AG08470 (cell line): ENCODE measurements around a stretch of chr3.

DNA sequence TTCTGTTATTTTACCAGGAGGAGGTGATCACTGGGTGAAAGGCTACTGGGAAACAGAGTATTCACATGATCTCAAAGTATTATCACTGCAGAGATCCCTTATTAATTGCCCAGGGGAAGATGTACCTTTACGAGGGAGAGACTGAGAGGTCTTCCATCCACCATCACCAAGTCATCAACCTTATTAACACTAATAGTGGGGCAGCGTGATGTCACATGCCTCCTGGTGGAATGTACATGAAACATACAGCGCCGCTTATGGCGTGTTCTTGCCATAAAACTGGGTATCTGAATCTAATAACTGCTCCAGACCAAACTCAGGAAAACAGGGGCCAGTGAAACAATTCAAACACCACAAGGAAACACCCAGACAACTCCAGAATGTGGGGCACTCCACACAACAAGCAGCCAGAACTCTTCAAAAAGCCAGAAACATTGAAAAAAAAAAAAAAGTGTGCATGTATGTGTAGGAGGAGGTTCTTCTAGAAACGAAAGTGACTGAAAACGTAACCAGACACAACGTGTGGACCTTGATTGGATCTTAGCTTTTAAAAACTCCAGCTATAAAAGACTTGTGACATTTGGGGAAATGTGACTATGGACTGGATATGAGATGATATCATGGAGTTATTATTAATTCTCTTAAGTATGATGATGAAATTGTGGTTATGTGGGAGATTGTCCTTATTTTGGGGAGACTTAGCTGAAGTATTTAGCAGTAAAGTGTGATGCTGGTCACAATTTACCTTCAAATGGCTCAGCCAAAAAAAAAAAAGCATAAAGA lies 4.5 kb downstream of the STIMATE start:
- RRBS, result no CpG with 5 or more reads among the region's 8 CpGs

GRCh38 chr3:52893621-52894149 lies 3.7 kb downstream of the STIMATE start:
- RRBS, result no CpG with 5 or more reads among the region's 6 CpGs

GRCh38 chr3:52998570-52999906 lies 46.8 kb downstream of the SFMBT1 start:
- RRBS, result 96% methylated on average over 15 of the region's 54 CpGs

GRCh38 chr3:53031090-53031604 lies 14.7 kb downstream of the SFMBT1 start:
- RRBS, result no CpG with 5 or more reads among the region's 3 CpGs

GRCh38 chr3:53110099-53110659 lies 20.1 kb downstream of the RFT1 start:
- RRBS, result no CpG with 5 or more reads among the region's 9 CpGs

DNA sequence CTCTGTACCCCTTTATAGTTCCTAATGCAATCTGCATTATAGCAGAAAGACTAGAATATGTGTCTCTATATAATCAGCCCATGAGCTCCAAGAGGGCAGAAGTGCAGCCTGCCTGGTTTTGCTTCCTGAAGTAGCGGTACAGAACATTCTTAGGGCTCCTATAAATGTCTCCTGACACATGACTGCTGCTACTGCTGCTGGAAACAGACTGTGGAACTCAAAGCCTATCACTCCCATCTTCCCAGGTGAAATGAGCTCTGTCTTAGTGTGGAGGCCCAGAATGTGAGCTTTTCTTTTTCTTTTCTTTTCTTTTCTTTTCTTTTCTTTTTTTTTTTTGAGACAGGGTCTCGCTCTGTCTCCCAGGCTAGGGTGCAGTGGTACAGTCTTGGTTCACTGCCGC lies 1.6 kb upstream of the RFT1 start:
- RRBS, result no CpG with 5 or more reads among the region's 3 CpGs

- RRBS, result no CpG with 5 or more reads among the region's 17 CpGs
These were observed 8.2 kb downstream of the PRKCD start for GRCh38 chr3:53168958-53169778.

DNA sequence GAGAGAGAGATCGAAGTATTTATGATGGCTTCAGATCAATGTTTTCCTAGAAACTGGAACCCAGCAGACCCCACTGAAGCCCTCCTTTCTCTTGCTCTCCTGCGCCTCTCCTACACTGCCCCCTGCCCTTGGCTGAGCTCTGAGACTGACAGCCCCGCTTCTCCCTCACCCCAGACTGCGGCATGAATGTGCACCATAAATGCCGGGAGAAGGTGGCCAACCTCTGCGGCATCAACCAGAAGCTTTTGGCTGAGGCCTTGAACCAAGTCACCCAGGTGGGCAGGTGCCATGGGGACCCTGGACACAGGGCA lies 23.6 kb downstream of the PRKCD start:
- RRBS, result no CpG with 5 or more reads among the region's 6 CpGs

GRCh38 chr3:53185538-53186155 lies 24.6 kb downstream of the PRKCD start:
- RRBS, result 85% methylated on average over 3 of the region's 16 CpGs

DNA sequence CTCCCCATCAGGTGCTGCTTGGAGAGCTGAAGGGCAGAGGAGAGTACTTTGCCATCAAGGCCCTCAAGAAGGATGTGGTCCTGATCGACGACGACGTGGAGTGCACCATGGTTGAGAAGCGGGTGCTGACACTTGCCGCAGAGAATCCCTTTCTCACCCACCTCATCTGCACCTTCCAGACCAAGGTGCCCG lies 25.0 kb downstream of the PRKCD start:
- RRBS, result no CpG with 5 or more reads among the region's 7 CpGs

GRCh38 chr3:53223586-53224453 lies 32.0 kb downstream of the TKT start:
- RRBS, result 89% methylated on average over 2 of the region's 14 CpGs

DNA sequence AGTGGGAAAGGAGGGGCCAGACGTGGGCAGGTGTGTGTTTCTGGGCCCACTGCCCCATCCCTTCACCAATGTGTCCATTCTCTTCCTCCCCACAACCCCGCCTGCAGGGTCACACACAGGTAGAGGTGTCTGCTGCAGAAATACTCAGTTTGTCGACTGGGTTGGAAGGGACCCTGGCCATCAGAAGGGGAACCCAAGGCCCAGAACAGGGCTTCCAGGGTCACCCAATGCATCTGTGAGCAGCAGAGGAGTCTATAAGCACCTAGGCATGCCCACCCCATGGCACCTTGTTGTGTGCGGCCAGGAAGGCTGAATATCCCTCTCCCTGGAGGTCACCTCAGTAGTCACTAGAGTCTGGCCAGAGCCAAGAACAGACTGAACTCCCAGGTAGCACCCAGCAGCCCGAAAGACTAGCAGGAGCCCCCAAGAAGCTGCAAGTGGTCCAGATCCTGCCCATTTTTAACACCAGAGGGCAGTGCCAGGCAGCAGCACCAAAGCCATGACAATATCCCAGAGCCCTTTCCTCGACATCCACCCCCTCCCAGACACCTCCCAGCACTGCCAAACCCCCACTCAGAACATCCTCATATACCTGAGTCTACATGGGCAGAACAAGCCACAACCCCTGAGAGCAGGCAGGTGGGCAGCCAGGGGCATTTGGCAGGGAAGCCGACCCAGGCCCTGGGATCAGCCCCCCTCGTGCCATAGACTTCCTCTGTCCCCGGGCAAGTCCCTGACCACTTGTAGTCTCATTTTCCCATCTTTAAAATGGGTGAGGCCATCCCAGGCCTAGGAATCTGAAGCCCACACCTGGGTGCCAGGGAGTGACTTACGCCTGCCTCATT lies 23.8 kb downstream of the TKT start:
- RRBS, result no CpG with 5 or more reads among the region's 10 CpGs

DNA sequence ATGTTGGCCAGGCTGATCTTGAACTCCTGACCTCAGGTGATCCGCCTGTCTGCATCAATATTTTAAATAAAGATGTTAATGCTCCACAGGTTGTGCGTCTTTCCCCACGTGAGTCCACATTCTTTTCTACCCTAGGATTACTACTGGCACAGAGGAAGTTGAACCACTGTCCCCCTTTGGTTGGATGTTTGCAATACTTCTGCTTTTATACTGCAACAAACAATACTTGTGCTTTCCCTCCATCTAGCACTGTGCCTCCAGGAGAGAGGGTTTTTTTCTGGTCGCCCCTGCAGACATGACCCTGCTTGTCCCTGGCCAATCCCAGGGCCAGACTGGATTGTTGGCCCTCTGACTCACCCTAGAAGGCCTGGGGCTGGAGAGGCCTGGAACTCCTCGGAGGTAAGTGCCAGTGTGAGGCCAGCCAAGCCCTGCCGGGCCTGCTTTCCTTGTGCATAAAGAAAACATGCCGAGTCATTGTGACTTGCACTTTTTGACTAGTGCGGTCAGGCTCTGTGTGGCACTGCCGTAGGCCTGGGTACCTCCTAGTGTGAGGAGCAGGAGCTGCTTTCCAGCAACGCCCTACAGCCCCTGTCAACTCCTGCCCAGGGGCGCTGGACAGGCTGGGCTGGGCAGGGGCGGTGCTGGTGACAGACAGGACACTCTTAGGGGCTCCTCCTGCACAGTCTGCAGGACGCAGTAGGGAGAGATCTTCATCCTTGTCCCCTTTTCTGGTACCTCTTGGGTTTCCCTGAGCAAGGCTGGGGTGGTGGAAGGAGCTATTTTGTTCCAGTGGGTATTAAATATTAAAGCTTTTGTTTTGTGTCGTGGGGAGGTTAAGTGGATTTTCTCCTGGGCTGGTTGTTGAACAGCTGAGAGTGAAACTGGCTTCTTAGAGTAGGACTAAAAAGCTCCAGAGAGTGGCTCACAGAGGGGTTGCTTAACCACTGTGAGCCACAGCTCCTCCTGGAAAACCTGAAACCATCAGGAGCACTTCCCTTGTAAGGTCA lies 14.3 kb upstream of the TKT start:
- RRBS, result no CpG with 5 or more reads among the region's 14 CpGs

DNA sequence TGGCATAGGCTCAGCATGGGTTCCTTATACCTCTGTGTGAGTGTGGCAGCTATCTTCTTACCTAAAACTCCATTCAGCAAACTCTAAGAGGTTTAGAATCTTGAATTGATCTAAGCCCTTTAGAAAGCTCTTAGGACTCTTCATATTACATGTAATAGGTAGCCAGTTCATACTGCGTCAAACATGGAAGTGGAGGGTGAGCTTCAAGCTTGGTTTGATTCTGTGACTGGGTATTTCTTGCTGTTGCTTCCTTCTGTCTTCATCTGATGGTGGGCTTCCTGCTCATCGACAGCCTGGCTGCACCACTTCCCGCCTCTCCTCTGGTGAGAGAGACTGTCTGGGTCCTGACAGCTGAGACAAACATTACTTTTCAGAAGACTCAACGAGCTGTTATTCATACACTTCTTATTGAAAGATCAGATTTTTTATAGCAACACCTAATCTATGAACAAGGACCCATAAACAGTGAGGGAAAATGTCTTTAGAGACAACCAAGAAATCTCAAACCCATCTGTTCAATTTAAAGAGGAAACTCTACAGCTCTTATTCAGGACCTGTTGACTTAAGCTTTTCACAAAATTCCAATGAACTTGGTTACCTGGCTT lies 19.4 kb upstream of the TKT start:
- RRBS, result no CpG with 5 or more reads among the region's 4 CpGs

- RRBS, result no CpG with 5 or more reads among the region's 5 CpGs
These were observed 26.7 kb downstream of the DCP1A start for GRCh38 chr3:53320514-53321234.

DNA sequence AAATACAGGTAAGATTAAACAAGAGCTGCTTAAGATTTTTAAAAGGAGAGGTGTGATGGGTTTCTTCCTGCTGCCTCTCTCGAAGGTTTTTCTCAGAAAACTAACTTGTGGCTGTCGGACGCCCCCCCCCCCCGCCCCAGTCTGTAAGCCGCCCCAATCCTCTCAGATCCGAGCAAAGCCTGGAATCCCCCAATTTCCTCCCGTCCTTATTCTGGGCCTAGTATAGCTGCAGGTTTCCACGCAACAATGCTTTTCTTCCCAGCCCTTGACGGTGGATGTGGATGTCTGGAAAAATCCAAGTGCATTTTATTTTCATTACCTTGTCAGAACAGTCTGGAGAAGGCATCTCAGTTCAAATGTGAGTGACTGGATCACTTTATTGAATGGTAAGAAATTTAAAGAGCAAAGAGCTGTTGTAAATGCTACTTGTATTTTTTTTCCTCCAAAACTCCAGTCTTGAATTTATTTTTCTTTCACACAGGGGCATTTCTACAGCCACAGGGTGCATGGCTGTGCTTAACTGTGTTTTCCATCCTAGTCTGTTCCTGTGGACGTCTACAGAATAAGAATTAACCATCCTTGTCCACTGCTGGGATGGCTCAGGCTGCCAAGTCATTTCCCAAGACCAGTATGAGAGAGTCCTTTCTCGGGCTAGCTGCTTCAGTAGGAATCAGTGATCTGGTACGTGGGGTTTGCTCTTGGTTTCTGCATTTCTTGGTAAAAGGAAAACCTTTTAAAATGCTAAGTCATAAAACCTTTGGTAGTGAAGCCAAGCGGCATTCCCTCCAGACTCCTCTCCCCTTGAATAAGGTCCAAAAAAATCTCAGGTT lies 30.0 kb downstream of the CHDH start:
- RRBS, result no CpG with 5 or more reads among the region's 13 CpGs

DNA sequence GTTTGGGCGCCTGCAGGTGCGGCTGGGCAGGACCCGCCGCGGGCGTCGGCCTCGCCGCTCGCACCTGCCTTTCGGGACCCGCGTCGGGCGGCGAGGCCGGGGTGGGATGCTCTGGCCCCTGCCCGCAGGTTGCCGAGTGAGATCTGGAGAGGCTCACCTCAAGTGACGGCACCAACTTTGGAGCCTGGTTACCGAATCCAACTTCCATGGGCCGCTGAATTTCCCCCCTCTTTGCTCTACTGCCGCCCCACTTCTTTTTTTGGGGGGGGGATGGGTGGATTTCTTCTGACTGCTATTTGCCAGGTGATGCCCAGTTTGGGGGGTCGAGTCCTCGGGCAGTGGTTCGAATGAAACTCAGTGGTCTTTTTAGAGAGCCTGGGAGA lies 539 bp downstream of the CACNA2D3 start:
- RRBS, result no CpG with 5 or more reads among the region's 26 CpGs

DNA sequence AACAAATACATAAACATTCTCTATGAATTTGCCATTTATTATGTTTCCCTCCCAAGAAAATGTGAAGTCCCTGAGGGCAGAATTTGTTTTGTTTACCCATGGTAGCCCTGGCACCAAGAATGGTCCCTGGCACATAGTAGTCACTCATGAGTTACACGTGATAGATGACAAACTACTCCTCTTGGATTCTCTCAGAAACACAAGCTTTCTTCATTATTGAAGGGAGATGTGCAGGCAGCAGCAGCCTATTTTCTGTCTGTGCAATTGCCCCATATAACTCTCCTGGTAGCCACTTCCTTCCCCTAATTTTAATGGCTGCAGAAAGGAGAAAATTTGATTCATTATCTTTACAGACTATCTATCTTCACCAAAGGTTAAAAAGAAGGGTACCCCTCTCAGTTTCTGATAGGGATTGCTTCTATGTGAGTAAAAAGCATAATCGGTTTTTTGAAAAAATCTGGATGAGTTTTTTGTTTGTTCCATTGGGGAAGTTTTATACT lies 179.9 kb downstream of the LRTM1 start:
- RRBS, result no CpG with 5 or more reads among the region's 2 CpGs

DNA sequence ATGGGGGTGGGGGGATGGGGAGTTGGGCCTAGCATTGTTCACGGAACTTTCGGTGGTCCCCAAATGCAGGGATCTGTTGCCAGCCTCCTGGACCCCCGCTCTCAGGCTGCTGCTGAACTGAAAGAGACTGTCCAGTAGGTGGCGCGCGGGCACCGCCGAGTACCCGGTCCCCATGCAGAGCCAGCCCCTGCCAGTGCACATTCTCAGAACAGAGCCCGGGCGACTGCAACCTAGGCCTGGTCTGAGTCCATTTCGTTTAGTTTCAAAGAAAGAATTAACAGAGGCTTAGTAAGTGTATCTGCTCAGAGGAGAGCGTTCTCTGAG lies 74.0 kb downstream of the LRTM1 start:
- RRBS, result 8% methylated on average over 2 of the region's 13 CpGs

DNA sequence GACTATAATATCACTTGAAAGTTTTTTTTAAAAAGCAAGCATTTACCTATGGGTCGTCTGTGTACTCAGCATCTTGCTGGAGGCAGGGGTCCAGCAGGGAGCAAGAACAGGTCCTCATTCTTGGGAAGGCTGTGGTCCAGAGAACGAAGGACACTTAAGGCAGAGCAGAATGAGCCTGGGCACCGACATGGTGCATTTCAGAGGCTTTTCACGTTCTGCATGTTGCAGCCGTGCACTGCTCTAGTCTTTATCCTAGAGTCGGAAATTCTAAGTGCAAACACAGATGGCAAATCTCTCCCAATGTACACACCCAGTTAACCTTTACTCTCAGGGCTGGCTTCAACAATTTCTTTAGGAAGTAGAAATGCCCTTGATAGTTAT lies 39.0 kb upstream of the LRTM1 start:
- RRBS, result no CpG with 5 or more reads among the region's 6 CpGs